Myometrial cell (primary cell): Measurements from ENCODE around the genes POM121, TRIM74, SPDYE10, BUD23 and ABHD11.

- RAMPAGE, long total RNA = no peak
These were observed 536.6 kb upstream of the GALNT17 start for GRCh38 chr7:70595342-70595663.

DNA sequence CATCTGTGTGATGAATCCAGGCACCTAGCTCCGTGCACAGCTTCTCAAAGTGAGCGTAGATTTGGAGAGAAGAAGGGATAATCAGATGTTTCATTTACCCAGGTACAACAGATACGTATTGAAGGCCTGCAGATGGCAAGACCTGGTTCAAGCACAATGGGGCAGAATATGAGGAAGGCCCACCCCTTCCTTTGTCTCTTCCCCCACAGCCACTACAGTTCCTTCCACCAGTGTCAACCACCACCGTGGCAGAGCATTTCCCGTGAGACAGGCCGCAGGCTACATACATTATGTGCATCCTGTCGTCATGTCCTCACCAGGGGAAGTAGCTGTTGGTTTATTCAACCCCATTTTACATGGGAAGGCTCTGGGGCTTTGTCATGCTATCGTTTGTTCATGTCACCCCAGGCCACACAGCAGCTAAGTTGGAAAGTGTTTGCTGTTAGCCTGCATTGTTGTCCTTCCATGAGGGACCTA is 471.5 kb upstream of the GALNT17 start:
- RAMPAGE, long total RNA = no peak

DNA sequence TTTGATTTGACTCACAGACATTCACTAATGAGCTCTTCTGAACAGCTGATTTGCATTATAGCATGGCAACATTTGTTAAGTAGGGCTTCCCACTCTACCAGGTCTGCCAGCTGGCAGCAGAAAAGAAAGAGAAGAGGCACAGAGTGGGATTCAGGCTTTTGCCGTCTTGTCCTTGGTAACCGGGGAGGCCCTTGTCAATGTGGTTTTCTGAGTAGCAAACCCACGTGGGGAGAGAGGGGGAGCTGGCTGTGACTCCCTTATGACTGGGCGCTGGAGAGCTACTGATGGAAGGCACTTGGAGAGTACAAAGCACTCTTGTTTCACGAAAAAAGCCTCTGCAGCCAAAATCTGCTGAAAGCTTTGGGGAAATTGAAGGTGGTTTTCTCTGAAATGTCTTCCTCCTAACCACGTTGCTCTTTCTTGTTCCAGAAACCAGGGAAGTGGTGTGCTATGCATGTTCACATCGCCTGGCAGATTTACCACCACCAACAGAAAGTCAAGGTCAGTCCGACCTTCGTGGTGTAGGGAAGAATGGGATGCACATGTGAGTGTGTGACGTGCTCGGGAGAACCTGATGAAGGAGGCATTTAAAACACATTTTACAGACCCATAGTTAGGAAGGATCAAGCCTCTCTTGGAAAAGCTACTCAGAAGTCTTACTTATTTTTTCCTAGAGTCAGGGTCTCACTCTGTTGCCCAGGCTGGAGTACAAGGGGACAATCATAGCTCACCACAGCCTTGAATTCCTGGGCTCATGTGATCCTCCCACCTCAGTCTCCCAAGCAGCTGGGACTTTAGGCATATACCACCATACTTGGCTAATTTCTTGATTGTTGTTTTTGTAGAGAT is 355.0 kb upstream of the GALNT17 start:
- RAMPAGE, long total RNA = no peak

GRCh38 chr7:70781359-70781859 is 350.5 kb upstream of the GALNT17 start:
- RAMPAGE, long total RNA = no peak

DNA sequence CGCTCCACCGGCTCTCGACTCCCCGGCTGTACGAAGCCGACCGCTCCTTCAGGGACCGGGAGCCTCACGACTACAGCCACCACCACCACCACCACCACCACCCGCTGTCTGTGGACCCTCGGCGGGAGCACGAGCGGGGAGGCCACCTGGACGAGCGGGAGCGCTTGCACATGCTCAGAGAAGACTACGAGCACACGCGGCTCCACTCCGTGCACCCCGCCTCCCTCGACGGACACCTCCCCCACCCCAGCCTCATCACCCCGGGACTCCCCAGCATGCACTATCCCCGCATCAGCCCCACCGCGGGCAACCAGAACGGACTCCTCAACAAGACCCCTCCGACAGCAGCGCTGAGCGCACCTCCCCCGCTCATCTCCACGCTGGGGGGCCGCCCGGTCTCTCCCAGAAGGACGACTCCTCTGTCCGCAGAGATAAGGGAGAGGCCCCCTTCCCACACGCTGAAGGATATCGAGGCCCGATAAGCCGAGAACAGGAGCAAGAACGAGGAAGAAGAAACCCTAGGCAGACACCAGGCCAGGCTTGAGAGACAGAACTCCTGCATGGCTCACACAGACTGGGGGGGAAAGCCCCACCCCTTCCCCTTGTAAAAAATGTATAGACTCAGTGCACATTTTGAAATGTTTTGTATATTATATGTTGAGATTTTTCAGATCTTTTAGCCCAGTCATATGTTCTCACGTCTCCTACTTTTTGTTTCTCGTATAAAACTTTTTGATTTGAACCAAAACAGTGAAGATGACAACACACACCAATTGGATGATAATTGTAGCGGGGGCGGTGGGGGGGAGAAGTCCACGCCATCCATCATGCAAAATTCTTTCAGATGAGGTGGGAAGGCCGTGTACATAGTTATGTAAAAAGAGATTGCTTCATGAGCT is 341.2 kb upstream of the GALNT17 start:
- RAMPAGE, long total RNA = no peak

DNA sequence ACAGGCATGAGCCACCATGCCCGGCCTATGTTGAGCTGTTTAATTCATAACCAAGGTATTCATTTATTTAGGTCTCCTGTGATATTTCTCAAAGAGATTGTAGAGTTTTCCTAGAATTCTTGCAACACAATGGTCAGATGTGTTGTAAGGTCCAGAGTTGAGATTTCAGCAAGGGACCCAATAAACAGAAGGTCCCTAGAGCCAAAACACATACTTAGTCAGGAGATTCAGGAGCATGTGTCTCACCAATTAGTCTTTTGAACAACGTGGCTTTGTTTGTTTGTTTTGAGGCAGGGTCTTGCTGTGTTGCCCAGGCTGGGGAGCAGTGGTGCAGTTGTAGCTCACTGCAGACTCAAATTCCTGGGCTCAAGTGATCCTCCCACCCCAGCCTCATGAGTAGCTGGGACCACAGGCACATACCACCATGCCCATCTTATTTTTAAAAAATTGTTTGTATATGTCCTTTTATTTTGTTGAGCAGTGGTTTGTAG is 321.3 kb upstream of the GALNT17 start:
- RAMPAGE, long total RNA = no peak

DNA sequence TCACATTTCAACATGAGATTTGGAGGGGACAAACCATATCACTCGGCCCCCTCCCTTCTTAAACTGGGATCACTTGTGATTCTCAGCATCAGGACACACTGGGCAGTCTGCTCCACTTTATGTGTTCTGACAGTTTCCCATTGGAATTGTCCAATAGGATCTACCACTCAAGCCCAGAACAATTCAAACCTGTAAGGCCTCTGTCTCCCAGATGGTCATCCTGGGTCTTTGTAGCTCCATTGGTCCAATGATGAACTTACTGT is 262.4 kb downstream of the GALNT17 start:
- RAMPAGE, long total RNA = no peak

- RAMPAGE, long total RNA = no peak
These were observed 145.3 kb downstream of the TYW1B start for GRCh38 chr7:72682553-72683218.

DNA sequence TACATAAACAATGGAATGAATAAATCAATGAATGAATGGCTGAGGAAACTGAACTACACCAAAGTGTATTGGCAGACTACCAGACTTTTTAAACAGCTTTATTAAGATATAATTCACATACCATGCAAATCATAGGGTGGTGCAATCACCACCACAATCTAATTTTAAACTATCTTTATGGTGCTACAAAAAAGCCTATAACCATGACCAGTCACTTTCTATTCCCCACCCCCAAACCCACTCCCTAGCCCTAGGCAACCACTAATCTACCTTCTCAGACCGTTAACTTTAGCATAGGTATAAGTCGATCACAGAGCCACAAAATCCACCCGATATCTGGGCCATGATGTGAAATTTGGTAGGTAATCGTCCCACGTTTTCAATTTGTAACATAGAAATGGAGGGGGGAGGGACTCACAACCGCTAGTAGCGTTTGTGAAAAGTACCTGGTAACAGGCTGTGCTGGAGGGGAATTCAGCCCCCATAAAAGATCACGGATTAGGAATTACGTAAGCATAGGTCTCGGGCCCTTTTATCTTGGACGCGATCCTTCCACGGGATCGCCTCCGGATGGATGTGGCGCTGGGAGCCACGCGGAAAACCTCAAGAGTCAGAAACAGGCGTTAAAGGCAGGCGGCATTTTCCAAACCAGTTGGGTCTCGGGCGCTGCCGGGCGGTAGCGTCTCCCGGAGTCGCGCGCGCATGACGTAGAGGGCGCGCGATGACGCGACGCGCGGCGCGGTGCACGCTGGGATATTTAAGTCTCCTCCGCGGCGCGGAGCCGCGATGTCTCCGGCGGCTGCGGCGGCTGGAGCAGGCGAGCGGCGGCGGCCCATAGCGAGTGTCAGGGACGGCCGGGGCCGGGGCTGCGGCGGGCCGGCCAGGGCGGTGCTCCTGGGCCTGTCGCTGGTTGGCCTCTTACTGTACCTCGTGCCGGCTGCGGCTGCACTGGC is at the start of gene POM121:
POM121 (plus strand) TSS at position 760 of the 953 bp plus-strand sequence.
- RAMPAGE, long total RNA = no peak

DNA sequence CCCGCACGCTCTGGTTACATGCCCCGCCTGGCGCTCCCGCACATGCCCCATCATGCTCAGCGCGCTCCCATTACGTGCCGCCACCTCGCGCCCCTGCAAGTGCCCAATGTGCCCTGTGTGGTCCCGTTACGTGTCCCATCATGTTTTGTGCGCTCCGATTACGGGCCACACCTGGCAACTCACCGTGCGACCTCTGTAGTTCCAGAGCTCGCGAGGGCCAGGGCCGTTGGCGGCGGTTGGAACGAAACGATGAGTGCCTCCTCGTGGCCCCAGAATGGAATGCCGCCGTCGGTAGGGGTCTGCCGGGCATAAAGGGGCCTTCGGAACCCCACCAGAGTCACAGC is at the start of gene TRIM74:
TRIM74 (minus strand) TSS at position 58 of the 344 bp plus-strand sequence.
- RAMPAGE, long total RNA = no peak

DNA sequence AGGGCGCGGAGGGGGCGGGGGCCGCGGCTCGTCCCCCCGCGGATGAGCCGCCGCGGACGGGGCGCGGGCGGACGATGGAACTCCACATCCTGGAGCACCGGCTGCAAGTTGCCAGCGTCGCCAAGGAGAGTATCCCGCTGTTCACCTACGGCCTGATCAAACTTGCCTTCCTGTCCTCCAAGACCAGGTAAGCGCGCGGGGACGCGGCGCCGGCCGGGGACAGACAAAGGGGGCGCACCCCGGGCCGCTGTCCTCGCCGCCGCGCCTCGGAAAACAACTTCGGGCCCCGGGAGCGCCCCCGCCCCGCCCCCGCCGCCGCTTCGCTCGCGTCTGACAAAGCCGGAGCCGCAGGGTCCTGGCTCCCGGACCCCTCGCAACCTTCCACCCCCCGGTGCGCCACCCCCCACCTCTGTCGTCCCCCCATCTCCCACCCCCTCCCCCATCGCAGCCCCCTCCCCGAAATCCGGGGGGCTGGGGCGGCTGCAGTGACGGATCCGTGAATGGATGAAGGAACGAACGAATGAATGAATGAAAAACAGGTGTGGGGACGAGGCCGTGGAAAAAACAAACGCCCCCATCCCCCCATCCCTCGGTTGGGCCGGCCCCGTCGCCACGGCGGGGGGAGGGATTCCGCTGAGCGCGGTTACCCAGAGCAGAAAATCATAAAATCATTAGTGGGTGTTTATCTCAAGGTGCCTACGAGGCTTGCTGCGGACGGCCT is at the start of gene SPDYE10:
SPDYE10 (minus strand) TSS at position 275 of the 721 bp plus-strand sequence.
- RAMPAGE, long total RNA = no peak

GRCh38 chr7:73508226-73508703 is 13.8 kb downstream of the BAZ1B start:
- RAMPAGE, long total RNA = no peak

- RAMPAGE, long total RNA = no peak
These were observed 1.4 kb downstream of the BCL7B start for GRCh38 chr7:73556150-73556505.

DNA sequence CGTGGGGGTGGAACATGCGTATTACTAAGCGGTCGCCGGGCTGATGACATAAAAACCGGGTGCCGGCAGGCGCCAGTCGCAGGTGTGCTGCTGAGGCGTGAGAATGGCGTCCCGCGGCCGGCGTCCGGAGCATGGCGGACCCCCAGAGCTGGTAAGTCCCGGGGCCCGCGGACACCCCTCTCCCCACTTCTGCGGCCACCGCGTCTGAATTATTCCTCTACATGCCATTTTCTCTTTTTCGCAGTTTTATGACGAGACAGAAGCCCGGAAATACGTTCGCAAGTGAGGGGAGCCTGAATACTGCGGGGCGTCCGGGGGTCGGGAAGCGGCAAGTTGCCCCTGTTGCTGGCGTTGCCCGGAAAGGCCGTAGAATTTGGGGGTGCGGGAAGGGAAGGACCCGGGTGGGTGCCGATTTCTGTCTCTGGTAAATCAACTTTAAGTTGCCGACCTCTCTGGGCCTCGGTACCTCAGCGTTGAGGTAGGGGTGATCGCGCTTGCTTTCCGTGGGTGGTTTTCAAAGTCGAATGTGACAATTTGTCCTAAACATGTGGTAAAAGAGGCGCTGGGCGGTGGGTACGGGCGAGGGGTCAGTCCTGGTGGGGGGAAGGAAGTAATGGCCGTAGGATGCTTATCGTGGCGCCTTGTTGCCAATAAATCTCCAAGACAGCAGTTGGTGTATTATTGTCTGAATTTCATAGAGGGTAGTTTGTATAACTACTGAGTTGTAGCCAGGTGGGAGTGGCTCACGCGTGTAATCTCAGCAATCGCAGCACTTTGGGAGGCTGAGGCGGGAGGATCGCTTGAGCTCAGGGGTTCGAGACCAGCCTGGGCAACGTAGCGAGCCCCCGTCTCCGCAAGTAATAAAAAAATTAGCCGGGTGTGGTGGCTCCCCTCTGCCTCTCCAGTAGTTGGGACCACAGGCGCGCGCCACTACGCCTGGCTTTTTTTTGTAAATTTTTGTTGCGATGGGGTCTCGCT is at the start of gene BUD23:
BUD23 (plus strand) TSS at position 75 of the 978 bp plus-strand sequence.
- RAMPAGE, long total RNA = start-site peak on the plus strand centred at position 103 of the sequence, 69 bp wide, 673 and 419 reads in 2 replicates

GRCh38 chr7:73699760-73700404 is 16.5 kb downstream of the BUD23 start:
- RAMPAGE, long total RNA = no peak

GRCh38 chr7:73707106-73707683 is 12.3 kb downstream of the STX1A start:
- RAMPAGE, long total RNA = no peak

DNA sequence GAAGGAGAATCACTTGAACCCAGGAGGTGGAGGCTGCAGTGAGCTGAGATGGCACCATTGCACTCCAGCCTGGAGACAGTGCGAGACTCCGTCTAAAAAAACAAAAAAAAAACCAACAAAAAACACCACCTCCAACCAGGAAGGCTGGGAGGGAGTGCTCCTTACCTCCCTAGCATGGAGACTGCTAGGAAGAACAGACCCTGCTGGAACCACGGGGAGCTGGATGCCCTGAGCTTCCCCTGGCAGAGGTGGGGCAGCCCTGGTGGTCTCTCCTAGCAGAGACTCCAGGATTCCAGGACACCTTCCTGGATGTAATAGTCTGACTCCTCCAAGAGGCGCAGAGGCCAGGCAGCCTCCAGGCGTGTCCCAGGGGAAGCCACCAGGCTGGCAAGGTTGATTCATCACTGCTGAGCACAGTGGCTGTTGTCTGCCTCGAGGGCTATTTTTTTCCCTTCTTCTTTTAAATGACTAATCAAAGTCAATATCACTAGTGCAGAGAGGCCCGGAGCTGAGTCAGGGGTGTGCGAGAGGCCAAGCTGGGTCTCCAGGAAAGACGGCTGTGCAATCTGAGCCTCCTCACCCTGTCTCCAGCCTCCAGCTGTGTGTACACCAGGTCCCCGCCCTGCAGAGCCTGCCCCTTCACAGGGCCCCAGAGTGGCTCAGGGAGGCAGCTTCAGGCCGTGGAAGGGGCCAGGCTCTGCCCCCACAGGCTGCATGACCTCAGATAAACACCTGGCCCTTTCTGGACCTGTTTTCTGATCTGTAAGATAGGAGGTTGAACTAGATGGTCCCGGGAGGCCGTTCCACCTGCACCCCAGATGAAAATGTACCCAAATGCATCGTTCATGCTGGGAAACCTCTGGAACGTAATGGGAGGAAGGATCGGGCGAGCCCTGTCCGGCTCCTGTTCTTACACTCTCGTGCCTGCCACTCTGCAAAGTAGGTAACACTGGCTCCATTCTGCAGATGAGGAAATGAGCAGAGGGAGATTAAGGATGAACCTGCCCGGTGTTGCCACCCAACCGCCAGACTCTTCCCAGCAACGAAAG is 3.8 kb downstream of the STX1A start:
- RAMPAGE, long total RNA = no peak

- RAMPAGE, long total RNA = start-site peak on the minus strand at chr7:73738800-73738825, 98 and 184 reads in 2 replicates
These were observed at the start of gene ABHD11 for GRCh38 chr7:73737812-73738897. ABHD11 (minus strand) TSS chr7:73738802.

DNA sequence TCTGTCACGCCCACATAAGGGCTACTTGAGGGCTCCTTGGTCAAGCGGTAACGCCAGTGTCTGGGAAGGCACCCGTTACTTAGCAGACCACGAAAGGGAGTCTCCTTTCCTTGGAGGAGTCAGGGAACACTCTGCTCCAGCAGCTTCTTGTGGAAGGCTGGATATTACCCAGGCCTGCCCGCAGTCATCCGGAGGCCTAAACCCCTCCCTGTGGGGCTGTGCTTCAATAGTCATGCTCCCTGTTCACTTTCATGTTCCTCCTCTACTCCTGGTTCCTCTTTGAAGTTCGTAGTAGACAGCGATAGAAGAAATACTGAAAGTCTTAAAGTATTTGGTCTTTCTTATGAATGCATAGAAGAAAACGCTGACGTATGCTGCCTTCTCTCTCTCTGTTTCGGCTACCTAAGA is 3.4 kb upstream of the METTL27 start:
- RAMPAGE, long total RNA = no peak

DNA sequence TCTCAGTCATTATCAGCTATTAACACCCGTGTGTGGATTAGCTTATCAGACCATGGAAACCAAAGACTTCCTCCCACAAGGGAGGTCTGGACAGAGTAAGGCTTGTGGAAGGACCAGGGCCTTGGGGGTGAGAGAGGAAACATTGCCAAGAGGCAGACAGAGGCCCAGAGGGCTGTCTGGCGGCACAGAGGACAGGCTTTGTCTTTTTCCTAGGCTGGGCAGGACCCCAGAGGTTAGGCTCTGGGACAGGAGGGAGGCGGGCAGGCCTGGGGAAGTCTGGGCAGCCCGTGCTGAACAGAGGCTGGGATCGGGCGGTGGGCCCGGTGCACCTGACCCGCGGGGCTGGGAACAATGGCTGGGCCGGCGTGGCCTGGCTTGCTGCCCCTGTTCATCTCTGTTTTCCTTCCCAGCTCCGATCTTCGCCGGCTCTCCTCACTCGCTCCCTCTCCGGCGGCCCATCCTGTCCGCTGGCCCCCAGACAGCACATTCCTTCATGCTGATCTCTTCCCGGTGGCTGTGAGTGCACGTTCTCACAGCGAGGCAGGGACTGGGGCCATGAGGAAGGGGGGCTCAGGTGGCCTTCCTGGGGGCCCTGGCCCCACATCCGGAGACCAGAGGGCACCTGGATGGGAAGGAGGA is 25.4 kb downstream of the TMEM270 start:
- RAMPAGE, long total RNA = no peak